ENCODE measurements around the gene CAPN13.

- RRBS, result no CpG with 5 or more reads among the region's 4 CpGs
Measured at GRCh38 chr2:29262590-29263070, 147.4 kb downstream of the CLIP4 start.

- RRBS, result no CpG with 5 or more reads among the region's 11 CpGs
Measured at GRCh38 chr2:29269252-29269795, 154.1 kb downstream of the CLIP4 start.

- RRBS, result no CpG with 5 or more reads among the region's 2 CpGs
Measured at GRCh38 chr2:30145006-30145469, 1.8 kb upstream of the YPEL5 start.

DNA sequence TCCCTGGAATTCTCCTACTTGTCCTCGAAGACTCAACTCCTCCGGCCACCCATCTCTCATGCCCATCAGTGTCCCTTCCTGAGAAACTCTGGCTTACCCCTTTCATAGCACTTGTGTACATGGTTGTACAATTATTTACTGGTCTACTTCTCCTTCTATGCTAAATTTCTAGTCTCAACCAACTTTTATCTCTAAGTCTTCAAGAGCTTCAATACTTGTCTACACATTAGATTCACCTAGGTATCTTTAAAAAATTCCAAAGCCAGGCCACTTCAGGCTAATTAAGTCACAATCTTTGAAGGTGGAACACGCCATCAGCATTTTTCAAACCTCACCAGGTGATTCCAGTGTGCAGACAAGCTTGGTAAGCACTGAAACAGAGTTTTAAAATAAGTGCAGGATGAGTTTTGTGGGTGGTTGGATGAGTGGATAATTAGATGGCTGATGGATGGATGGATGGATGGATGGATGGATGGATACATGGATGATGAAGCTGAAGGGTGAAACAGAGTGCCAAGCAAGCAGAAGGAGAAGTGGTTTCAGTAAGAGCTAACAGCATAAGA, 21.3 kb downstream of the YPEL5 start:
- RRBS, result no CpG with 5 or more reads among the region's 3 CpGs

- RRBS, result 3% methylated on average over 22 of the region's 97 CpGs
Measured at GRCh38 chr2:30230206-30231473, 694 bp upstream of the LBH start.

- RRBS, result no CpG with 5 or more reads among the region's 9 CpGs
Measured at GRCh38 chr2:30265845-30266814, 34.8 kb downstream of the LBH start.

- RRBS, result no CpG with 5 or more reads among the region's 6 CpGs
Measured at GRCh38 chr2:30404617-30404837, 42.5 kb upstream of the LCLAT1 start.

GRCh38 chr2:30408925-30409599, 38.0 kb upstream of the LCLAT1 start:
- RRBS, result no CpG with 5 or more reads among the region's 2 CpGs

GRCh38 chr2:30449978-30450677, 3.1 kb downstream of the LCLAT1 start:
- RRBS, result no CpG with 5 or more reads among the region's 4 CpGs

DNA sequence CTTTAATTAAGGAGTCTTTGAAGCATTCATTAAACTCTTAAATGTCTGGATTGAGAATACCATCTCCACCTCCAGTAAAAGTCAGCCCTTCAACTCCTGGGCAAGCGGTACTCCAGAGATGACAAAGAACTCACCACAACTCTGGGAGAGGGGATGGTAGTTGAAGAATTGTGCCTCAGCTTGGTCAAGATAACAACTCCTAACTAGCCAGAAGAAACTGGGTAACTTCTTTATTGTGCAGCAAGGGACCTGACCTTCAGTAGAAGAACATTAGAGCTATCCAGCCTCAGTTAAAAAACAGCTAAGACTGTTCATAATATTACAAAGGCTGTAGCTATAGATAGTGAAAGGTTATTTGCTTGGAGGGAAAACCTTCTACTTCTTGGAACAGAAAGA, 146.1 kb downstream of the CAPN13 start:
- RRBS, result no CpG with 5 or more reads among the region's 1 CpG

- RRBS, result no CpG with 5 or more reads among the region's 8 CpGs
Measured at GRCh38 chr2:30807217-30807873, at the start of gene CAPN13. TSS of gene CAPN13 (minus strand) at chr2:30807446.

DNA sequence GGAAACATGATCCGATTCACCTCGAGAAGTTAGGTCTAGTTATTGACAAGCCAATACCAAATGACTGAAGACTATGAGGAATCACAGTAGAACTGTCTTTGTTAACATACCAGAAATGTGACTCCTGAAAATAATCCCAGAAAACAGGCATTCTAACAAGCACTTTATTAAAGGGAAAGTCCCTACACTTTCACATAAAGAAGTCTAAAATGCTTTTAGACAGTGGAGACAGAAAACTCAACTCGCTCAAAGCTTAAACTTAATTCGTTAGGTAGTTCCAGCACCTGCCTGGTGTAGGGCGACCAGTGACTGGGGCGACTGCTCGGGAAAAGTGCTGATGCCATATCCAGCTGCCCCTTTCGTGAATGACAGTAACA, 1.9 kb downstream of the MEMO1 start:
- RRBS, result no CpG with 5 or more reads among the region's 8 CpGs

DNA sequence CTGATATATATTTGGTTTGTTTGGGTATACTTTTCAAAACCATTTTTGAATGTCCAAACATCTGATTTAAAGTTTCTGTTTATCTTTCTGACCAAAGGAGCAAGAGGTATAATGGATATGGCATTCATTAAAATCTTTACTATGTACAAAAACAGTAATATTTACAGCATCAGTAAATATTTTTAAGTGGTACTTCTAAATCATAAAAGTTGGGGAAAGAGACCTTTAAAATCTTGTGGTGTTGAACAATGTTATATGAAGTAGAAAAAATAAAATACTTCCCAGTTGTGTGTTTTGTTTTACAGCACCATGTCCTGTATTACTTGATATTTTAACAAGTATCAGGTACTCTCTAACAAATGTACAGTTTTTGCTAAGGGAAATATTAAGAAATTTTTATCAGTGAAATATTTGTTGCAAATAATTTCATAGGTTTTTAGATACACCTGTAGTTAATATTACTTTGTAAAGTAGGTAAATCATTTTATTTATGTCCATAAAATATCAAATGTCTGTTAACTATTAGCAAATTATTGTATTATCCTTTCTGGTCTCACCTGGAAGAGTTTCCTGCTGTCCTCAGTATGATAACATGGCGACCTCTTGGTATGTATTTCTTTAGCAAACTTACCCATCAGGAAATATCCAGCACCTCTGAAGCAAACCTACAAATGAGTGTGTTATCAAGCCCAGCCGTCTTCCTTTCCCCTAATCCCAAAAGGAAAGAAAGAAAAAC, 28.7 kb downstream of the YIPF4 start:
- RRBS, result no CpG with 5 or more reads among the region's 2 CpGs

- RRBS, result no CpG with 5 or more reads among the region's 3 CpGs
Measured at GRCh38 chr2:32592069-32592549, 35.7 kb upstream of the TTC27 start.

- RRBS, result no CpG with 5 or more reads among the region's 1 CpG
Measured at GRCh38 chr2:32720022-32720242, 92.1 kb downstream of the TTC27 start.

DNA sequence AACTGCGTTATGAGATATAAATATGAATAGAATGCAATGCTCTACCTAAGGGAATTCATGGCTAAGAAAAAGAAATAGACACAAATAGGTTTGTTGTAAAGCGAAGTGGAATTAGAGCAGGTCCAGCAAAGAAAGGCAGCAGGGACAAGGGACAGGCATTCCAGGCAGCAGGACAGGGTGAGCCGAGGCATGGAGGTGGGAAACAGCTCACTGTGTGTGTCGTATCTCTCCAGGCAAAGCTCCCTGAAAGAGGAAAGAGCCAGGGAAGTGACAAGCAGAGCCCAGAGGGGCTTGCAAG, 46.2 kb upstream of the LTBP1 start:
- RRBS, result no CpG with 5 or more reads among the region's 4 CpGs

GRCh38 chr2:33314835-33315611, 161.4 kb upstream of the RASGRP3 start:
- RRBS, result no CpG with 5 or more reads among the region's 7 CpGs

GRCh38 chr2:33336296-33336871, 140.1 kb upstream of the RASGRP3 start:
- RRBS, result no CpG with 5 or more reads among the region's 7 CpGs

DNA sequence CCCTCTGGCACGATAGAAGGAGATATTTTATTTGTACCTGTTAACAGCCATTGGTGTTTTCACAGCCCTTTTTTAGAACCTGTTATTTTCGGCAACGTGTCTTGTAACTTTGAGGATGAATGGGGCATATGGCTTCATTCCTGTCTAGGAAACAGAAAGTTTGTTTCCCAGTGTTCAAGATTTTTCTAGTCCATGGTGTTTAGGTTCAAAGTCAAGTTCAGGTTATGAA, 300 bp downstream of the RASGRP3 start:
- RRBS, result no CpG with 5 or more reads among the region's 3 CpGs

DNA sequence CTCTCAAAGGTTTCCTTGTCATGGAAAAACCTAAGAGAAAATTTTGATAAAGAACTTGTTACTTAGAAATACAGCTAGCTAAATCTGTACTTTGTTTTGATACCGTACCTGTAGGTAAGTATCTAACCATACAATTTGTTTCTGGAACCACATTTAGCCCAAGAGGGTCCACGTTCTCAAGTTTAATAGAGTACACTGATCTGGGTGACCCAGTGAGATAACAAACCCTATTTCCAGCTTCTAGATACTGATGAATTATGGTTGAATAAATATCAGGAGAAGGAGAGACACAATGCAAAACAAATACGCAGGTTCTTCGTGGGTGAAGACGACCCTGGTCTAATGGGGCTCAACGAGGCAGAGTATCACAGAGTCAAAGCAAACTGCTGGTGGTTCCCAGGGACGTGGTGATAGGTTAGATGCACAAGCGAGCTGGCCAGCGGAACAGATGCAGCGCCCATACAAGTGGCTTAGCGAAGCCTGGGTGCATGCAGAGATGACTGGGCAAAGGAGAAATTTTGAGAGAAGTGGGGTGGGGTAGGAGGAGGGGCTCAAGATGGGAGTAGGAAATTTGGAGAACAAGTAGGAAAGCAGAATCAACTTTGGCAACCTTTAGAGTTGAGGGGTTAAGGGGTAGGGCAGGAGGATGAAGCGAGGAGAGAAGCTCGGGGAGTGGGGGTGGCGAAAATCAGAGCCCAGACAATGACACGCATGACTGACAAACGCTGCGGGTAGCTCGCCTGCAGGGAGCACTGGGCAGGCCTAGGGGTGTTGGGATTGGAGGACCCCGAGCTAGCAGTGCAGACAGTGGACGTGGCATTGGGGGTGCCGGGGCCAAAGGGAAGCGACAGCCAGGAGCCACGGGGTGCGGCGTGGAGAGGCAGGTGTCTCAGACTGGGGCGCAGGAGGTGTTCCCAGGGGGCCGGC, 633 bp downstream of the FAM98A start:
- RRBS, result 1% methylated on average over 5 of the region's 27 CpGs